ENCODE measurements around the genes CCL24 and UPK3B.

DNA sequence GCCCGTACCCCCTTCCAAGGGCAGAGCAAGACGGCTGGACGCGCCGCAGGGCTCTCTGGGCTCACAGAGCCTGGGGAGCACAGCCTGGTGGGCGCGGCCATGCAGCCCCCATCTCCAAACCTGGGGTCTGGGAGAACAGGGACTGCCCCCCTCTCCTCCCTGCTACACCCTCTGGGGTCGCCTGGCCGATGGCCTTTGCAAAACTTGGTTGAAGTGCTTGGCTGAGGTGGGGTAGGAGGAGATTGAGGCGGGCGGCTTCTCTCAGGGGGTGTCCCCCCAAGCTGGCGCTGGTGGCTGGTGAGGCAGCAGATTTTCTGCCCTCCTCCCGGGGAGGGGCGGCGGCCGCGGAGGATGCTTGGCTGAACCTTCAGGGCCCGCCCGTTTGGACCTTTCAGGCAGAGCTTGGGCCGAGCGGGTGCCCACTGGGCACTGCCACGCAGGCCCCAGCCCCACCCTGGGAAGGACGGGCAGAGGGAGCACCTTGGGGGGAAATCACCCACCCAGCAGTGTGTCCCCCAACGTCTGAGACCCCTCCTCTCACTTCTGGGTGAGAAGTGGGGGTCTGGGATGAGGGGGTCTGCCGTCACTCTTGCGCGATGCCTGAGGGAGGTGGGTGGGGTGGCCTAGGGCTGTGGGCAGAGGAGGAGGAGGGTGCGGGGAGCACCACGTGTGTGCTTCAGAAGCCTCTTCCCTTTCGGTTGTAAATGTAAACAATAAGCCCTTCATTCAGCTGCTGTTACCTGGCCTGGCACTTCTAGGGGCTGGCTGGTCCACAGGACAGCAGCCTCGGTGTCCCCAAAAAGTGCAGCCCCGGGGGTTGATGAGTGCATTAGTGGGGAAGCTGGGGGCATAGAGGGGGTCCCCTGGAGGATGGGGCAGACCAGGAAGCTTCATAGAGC is 1.1 kb downstream of the CLIP2 start:
- PRO-cap = no peak
- RAMPAGE, long total RNA = no peak

GRCh38 chr7:74534873-74535645 is 81.4 kb downstream of the GTF2IRD1 start:
- PRO-cap = no peak
- RAMPAGE, long total RNA = no peak

GRCh38 chr7:74655990-74656286 is 1.6 kb upstream of the GTF2I start:
- PRO-cap = no peak
- RAMPAGE, long total RNA = no peak

DNA sequence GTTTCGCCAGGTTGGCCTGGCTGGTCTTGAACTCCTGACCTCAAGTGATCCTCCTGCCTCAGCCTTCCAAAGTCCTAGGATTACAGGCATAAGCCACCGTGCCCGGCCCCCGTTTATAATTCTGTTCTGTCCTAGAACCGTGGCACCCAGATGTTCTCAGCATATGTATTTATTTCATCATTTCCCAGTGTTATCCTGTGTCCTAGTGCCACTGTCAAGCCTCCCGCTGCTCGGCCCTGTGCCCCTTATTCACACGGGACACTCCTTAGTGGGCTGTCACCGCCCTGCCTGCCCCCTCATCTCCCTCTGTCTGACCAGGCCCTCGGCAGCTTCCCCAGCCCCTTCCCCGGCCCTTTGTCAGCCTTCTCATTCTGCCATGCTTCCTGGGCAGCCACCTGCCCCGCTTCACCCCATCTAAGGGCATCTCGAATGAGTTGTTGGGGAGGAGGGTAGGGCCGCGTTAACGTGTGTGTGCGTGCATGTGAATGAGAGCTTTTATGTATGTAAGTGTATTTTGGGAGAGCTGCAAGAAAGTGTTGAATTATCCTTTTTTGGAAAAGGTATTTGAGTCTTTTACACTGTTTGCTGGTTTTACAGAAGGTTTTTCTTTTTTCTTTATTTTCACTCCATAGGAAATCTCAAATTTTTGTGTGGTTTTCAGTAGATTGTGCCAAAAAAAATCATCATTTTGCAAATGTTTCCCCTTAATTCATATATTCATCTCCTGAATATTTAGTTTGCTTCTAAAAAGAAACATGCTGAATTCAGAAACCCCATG is 49.7 kb downstream of the GTF2I start:
- PRO-cap = no peak
- RAMPAGE, long total RNA = no peak

- PRO-cap = no peak
- RAMPAGE, long total RNA = no peak
These were observed 17.1 kb downstream of the RCC1L start for GRCh38 chr7:75056530-75056891.

DNA sequence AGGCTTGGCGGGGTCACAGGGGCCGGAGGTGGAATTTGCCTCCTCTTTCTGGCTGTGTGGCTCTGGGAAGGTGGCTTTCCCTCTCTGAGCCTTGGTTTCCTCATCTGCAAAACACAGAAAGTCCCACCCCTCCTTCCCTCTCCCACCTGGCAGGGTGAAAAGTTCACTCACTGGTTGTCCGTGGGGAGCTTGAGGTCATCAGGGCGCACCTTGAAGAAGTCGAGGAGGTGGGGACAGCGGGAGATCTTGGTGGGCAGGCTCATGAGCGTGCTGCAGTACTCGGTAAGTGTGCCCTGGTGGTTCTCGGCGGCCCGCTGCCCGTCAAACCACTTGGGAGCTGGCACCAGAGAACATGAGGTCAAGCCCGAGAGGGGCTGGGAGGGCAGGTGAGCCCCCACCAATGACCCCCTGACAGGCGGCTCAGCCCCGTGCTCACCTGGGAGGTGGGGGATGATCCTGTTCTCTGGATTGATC is 74.0 kb downstream of the GTF2IRD2B start:
- PRO-cap = no peak
- RAMPAGE, long total RNA = no peak

DNA sequence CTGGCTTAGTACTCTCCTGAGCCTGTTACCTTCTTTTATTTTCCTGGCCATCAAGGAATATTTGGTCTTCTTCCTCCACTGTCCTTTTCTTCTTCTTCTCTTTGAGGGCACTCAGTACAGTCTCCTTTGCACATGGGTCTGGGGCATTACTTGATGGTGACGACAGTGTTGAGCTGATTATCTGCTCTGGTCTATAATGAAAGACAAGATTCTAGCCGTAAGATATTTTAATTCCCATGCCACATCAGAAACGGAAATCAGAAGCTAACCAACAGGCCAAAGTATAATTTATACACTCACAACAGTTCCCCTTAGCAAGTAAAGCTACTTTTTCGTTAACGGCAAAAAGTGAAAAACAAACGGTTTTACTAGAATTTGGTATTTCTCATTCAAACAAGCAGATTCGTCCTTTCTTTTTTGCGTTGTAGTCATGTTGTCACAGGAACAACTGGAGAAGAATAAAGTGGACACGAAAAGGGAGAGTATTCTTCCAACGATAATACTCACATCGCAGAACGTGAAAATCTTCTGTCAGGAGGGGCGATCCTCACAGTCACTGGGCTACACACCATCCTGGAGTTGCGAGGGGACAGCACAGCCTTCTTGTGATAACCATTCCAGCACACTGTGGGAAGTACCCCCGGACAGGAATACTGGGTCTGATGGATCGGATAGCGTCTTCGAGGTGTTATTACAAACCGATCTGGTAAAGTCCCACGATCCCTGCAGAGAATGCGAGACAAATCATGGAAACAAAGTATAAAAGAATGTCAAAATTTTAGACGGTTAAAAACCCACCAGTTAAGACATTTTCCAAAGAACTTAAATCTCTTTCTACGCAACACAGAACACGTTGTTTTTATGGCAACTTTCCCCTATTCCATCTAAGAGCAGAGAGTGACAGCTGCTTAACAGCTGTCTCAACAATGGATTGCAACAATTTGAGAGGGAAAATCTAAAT is 44.9 kb downstream of the POM121C start:
- PRO-cap = no peak
- RAMPAGE, long total RNA = no peak

GRCh38 chr7:75442418-75443284 is 43.4 kb downstream of the POM121C start:
- PRO-cap = unidirectional peak, minus-strand start at chr7:75442690
- RAMPAGE, long total RNA = no peak

GRCh38 chr7:75795785-75796353 is 17.7 kb downstream of the CCL24 start:
- PRO-cap = no peak
- RAMPAGE, long total RNA = no peak

GRCh38 chr7:75813675-75813935 is at the start of gene CCL24:
Gene CCL24 (minus strand): TSS chr7:75813806.
- PRO-cap = no peak
- RAMPAGE, long total RNA = no peak

DNA sequence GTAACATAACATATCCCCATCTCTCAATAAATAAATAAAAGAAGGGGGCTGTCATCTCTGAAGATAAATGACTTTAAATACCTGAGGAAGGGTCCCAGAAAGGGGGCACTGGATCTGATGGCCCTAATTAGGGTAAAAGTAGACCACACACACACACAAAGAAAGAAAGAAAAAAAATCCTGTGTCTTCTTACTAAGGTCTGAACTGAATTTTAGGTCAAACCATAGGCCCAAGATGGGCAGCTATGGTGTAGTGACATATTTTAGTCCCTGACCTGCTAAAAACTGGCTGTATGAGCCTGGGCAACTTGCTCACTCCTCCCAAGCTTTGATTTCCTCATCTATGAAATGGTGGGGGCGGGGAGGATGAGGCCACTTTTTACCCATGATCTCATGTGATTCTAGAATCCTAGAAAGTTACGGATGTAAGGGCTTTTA is 6.0 kb upstream of the CCL24 start:
- PRO-cap = no peak
- RAMPAGE, long total RNA = no peak

DNA sequence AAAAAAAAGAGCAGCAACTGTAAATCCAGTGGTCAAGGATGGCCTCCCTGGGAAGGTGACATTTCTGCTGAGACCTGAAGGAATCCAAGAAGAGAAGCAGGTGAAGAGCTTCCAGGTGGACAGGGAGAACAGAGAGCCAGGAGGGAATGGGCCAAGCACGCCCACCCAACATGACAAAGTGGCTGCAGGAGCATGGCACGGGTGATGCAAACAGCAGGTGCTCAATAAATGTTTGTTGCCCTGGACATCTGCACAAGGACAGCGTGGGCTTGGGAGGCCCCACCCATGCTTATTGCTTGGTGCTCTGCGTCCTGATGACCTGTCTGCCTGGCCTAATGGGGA is 12.9 kb downstream of the RHBDD2 start:
- PRO-cap = no peak
- RAMPAGE, long total RNA = no peak

- PRO-cap = no peak
- RAMPAGE, long total RNA = no peak
These were observed 31.5 kb downstream of the POR start for GRCh38 chr7:75946317-75947005.

DNA sequence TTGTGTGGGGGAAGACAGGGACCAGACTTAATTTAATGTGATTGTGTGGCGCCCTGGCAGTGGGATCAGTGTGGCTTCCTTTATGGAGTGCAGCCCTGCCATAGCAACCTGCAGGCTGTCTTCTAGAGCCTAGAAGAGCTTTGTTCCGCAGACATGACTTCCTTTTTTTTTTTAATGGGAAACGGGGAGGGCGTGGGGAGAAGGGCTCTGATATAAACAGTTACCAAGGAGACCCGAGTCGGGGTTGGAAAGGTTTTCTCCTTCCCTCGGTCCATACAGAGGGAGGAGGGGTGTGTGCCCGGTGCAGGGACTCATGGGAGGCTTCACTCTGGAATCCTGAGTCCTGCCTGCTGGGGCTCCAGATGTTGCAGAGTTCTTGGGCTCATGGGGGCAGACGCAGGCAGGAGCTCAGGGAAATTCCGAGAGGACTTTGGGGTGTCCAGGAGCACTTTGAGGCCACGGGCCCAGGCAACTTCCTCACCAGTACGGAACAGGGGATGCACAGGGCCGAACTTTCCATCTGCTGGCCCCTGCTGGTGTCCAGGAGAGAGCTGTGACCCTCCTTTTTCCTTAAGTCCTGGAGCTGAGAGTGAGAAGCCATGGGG is 26.8 kb downstream of the TMEM120A start:
- PRO-cap = no peak
- RAMPAGE, long total RNA = no peak

GRCh38 chr7:76071259-76071819 is 23.4 kb downstream of the MDH2 start:
- PRO-cap = no peak
- RAMPAGE, long total RNA = no peak

DNA sequence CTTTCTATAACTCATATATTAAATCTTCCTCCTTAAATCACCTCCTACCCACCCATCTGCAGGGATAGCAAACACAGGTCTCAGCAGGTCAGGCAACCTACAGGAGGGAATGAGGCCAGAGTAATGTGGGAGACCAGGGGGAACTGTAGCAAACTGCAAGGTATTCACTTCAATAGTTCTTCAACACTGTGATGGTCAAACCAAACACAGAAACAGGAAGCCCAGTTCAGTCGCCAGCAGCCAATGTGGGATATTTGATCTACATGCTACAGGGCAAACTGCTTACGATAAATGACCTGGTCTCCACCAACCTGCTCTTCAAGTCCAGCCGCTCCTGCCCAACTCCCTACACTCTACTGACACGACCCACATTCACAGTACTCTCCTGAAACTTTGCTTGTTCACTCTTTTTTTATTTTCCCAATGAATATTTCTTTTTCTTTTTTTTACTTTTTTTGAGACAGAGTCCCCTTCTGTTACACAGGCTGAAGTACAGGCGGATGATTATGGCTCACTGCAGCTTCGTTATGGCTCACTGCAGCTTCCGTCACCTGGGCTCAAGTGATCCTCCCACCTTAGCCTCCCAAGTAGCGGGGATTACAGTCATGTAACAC is 42.0 kb downstream of the MDH2 start:
- PRO-cap = no peak
- RAMPAGE, long total RNA = no peak

- PRO-cap = no peak
- RAMPAGE, long total RNA = no peak
These were observed 60.5 kb downstream of the MDH2 start for GRCh38 chr7:76108303-76108878.

DNA sequence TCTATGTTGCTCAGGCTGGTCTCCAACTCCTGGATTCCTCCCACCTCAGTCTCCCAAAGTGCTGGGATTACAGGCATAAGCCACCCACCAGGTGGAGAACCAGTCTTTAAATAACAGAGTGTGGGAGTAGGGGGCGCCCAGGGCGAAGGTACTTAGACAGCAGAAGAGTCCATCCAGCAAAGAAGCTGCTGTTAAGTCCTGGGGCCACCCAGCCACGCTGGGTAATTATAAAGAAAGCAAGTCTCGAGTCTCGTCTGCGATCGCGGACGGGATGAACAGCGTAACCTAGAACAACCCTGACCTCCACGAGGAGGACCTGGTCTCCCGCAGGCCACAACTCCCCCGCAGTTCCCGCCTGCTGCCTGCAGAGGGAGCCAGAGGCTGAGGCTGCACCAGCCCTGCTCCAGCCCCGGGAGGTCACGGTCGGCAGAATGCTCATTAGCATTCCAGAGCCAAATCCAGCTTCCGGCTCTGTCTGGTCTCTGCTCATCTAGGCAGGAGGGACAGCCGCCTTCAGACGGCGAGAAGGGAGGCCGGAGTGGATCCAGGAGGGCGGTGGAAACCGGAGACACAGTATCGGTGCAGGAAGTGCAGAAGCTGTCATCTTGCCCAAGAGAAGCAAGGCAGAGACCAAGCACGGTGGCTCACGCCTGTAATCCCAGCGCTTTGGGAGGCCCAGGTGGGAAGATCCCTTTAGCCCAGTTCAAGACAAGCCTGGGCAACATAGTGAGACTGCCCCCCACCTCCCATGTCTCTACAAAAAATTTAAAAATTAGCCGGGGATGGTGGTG is 23.6 kb upstream of the SRRM3 start:
- PRO-cap = no peak
- RAMPAGE, long total RNA = no peak

- PRO-cap = no peak
- RAMPAGE, long total RNA = no peak
These were observed 19.9 kb upstream of the HSPB1 start for GRCh38 chr7:76282429-76283190.

- PRO-cap = no peak
- RAMPAGE, long total RNA = no peak
These were observed at the start of gene UPK3B for GRCh38 chr7:76509990-76511206. Gene UPK3B (plus strand): TSS chr7:76510552.

All from OCI-LY7 (cell line).